Body of pancreas (tissue), 2 donors: Measurements from ENCODE around the genes DDIAS and TMEM126A.

DNA sequence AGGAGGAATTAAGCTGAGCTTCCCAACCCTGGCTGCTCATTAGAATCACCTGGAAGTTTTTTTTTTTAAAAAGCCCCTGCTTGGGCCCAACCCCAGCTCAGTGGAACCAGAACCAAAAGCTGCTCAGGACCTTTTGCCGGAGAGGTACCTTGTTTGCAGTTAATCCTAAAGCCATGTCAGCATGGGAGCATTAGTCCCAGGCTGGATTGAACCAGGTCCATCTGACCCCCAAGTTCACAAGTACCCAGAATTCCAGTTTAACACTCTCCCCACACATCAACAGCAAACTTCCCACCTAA, 243.6 kb downstream of the TENM4 start:
- PRO-cap: no peak
- RAMPAGE, long total RNA, 2 experiments: no peak in any of the 2 experiments

DNA sequence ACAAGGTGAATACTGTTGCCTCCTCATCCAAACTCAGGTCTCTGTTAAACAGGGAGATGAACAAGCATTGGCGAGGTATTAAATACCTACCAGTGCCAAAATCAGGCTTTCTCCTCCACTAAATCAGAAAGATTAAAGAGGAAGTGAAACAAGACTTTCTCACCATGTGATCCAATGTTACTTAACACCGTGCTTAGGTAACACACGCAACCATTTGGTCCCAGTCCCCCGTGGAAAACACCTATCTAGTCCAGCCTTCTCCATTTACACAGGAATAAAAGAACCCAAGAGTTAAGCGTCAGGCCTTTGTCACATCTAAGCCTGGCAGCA, 34.5 kb downstream of the TENM4 start:
- PRO-cap: no peak
- RAMPAGE, long total RNA, 2 experiments: no peak in any of the 2 experiments

DNA sequence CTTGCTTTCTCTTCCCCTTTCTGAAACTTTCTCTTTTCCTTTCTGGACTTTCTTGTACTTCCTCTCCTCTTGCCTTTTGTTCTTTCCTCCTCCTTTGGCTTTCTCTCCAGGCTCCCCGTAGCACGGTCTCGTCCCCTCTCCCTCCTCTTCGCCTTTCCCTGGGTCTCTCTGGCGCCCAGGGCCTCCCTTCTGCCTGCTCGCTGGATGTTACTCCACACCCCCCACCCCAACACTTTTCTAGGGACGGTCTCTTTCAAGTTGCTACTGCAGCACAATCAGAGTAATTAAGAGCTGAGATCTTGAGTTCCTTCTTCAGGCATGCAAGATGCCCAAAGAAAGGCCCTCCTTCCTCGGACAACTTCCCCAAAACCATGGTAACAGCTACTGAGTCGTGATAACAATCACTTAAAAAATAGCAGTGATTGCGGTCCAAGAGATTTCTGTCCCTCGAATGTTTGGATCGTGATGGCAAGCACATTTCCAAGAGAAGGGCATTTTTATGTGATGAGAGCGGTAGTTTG, 546 bp upstream of the TENM4 start:
- PRO-cap: no peak
- RAMPAGE, long total RNA, 2 experiments: no peak in any of the 2 experiments

DNA sequence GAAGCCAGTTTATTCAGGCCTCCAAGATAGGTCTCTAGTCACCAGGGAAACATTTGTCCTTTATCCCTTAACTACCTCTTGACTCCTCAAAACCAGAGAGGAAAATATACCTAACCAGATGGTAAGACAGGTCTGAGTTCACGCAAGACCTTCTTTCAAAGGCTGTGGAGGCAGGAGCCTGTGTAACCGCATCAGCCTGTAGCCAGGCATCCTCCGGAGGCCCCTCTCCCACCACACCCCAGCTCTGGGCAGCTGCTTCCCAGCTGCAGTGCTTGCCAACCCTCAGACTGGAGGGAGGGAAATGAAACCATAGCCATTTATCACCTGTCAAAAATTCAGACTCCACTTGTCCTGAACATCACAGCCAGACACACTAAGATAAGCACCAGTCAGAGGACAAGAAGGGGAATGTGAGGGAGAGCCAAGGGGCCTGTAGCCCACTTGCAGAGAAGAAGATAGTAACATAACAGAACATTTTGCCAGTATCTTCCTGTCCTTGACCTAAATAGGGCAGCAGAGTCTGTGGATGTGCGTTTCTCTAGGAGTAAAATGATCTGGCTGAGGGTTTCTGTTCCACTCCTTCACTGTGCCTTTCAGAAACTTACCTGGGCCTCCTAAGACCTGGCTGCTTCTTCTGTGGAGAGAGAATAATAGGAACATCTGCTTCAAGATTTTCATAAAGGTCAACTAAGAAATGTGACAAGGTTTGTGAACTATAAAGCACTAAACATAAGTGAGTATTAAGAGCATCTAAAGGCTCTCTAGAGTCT, 57.5 kb upstream of the FAM181B start:
- PRO-cap: no peak
- RAMPAGE, long total RNA, 2 experiments: no peak in any of the 2 experiments

GRCh38 chr11:82901238-82901949, at the start of gene DDIAS:
DDIAS (plus strand) TSS chr11:82901736.
- PRO-cap: unidirectional peak, minus-strand start at chr11:82901338; bidirectional peak, plus-strand start at chr11:82901736, minus-strand start at chr11:82901601
- RAMPAGE, long total RNA, 2 experiments: no peak in any of the 2 experiments

DNA sequence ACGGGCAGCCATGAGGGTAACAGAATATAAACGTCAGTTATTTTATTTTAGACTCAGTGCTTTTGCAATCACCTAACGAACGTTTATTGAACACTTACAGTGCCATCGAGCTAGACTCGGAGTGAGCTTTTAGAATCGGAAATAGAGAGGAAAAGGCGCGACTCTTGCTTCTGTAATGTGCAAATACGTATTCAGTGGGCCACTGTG, 317 bp downstream of the DDIAS start:
- PRO-cap: no peak
- RAMPAGE, long total RNA, 2 experiments: no peak in any of the 2 experiments

GRCh38 chr11:82922418-82923203, 21.1 kb downstream of the DDIAS start:
- PRO-cap: no peak
- RAMPAGE, long total RNA, 2 experiments: no peak in any of the 2 experiments

DNA sequence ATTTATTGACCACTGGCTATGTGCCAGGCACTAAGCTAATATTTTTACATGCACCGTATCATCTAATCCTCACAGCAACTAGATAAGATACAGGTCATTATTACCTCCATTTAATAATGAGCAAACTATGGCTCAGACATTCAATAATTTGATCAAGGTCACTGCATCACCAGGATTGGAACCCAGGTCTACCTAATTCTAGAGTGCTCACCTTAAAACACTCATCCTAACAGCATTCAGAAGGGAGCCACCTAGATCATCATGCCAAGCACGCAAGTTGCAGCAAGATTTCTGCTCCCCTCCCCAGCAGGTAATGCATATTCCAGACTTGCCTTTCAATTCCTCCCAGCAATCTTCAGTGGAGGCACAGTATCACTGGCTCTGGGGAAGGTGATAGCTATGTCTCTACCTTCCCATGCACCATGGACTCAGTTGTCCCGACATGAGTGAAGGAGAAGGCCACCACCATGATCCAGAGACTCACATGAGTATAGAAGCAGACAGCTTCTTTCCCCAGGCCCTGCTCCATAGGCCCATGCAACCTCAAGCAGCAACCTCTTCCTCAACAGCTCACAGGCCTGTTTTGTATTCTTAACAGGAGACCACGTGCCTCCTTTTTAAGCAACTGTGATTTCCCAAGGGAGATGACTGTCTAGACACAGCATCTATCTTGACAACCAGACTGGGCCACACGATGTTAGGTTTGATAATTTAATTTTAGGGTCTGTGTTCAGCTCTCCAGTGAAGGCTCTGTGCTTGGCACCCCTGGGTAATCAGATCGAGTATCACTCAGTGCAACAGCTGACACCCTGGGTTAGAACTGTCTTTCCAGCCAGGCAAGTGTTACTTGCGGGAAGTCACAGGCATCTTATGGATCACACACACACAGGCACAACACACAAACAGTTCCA, 36.4 kb downstream of the RAB30 start:
- PRO-cap: no peak
- RAMPAGE, long total RNA, 2 experiments: no peak in any of the 2 experiments

GRCh38 chr11:83132320-83132744, 24.6 kb upstream of the PCF11 start:
- PRO-cap: no peak
- RAMPAGE, long total RNA, 2 experiments: no peak in any of the 2 experiments

GRCh38 chr11:83852457-83853247, 566.5 kb upstream of the CCDC90B start:
- PRO-cap: no peak
- RAMPAGE, long total RNA, 2 experiments: no peak in any of the 2 experiments

- PRO-cap: no peak
- RAMPAGE, long total RNA, 2 experiments: no peak in any of the 2 experiments
These were observed 1151.4 kb upstream of the CCDC90B start for GRCh38 chr11:84437399-84438055.

DNA sequence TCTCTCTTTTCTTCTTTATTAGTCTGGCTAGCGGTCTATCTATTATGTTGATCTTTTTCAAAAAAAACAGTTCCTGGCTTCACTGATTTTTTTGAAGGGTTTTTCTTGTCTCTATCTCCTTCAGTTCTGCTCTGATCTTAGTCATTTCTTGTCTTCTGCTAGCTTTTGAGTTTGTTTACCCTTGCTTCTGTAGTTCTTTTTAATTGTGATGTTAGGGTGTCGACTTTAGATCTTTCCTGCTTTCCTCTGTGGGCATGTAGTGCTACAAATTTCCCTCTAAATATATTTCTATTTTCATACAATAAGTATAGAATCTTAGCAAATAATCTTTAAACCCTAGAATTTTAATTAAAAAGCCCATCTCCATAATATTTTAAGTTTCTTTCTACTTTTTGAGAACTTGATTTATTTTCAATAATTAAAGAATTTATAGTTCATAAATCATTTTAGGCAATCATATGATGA, 620.5 kb downstream of the DLG2 start:
- PRO-cap: no peak
- RAMPAGE, long total RNA, 2 experiments: no peak in any of the 2 experiments

GRCh38 chr11:85647702-85648704, at the start of gene TMEM126A:
TMEM126A (plus strand) TSS chr11:85647967.
- PRO-cap: bidirectional peak, plus-strand start at chr11:85648017, minus-strand start at chr11:85647895
- RAMPAGE, long total RNA, 2 experiments: start-site peak on the plus strand in 1 of 2 experiments, at chr11:85647965-85647984 at its widest, 65 reads per replicate

DNA sequence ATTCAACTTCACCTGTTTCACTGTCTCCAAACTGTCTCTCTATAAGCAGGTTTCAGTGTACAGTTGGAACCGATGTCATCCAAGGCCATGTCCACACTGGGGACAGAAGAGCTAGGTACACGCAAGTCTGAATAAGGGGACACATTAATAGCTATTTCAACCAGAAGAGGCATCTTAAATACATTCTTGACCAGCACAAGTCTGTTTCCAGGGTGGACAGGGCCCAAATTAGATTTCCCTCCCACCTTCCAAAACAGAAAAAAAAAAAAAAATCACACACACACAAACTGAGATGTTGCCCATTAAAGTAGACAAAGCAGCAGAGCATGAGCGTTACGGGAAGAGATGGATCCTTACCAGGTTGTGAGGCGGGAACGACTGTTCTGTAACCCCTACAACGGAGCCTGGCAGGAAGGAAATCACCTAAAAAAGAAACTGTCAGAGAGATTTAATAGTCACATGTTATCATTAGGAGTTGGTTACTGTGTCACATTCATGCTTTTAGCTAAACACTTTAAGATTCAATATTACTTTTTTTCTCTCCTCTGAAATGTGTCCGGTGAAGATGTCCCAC, 1.7 kb downstream of the CREBZF start:
- PRO-cap: no peak
- RAMPAGE, long total RNA, 2 experiments: no peak in any of the 2 experiments

DNA sequence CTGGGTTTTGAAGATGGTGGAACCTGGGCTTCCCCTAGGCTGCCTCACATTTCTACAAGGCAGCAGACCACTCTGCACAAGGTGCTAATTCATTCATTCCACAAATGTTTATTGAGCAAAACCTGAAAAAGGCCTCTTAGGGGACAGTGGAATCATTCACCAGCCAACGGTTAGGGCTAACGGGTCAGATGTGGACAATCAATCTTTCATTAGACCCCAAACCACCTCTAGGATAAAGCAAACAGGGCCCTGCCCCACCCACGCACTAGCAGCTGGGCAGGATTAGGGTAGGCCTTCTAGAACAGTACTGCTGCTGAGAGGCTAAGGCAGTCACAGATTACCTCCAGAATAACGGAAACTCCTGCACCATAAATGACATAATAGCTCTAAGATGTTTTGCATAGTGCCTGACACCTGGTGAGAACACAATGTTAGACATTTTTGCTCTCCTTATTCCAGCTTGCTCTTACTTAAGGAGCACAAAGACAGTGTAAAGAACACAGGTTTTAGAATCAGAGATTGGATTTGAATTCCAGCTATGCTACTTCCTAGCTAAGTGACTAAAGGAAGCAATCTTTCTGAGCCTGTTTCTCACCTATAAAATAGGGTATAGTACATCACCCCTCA, 1.8 kb downstream of the SYTL2 start:
- PRO-cap: no peak
- RAMPAGE, long total RNA, 2 experiments: no peak in any of the 2 experiments

DNA sequence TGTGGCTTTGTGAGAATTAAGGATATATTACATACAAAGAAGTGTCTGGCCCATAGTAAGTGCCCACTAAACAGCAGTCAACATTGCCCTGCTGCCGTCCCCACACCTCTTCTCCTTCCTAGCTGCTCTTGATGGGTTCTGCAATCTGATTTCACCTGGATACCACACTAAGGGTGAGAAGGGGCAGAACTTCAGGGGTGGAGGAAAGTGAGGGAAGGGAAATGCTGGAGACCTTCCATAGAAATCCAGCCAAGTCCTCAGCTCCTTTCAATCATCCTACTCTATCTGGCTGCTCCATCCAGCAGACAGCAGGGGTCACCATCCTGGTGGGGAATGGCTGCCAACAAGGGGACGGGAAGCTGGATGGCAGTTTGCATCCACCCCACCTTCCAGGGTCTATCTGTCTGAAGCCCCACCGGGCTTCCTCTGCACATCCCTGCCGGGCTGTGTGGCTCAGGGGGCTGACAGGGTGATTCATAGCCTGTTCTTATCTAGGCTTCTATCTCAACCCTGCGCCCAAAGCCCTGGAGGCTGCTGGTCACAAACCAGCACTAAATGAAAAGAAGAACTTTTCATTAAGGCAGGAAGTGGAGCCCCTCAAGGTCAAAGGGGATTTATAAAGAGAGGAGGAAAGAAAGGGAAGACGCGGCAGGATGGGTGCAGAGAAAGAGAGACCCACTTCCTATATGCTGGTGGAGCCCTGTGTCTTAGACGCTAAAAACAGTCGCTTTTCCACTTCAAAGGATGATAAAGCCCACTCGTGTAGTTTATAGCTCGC, 1.1 kb downstream of the SYTL2 start:
- PRO-cap: no peak
- RAMPAGE, long total RNA, 2 experiments: no peak in any of the 2 experiments

DNA sequence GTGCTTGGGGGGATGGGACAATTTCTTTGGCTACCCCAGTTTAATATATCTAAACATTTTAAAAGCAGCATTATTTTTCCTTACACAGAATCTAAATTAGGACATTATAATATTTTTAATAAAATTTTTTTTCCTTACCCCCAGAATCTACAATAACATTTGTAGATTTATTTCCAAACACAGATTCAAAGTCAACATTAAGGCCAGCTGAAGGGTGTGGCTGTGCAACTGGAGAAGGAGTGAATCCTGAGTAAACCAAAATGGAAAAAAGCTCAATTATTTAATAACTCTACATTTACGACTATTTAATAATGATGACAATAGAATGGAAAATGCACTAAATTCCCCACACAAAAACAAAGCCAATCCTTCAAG, 85.2 kb downstream of the PICALM start:
- PRO-cap: no peak
- RAMPAGE, long total RNA, 2 experiments: no peak in any of the 2 experiments

DNA sequence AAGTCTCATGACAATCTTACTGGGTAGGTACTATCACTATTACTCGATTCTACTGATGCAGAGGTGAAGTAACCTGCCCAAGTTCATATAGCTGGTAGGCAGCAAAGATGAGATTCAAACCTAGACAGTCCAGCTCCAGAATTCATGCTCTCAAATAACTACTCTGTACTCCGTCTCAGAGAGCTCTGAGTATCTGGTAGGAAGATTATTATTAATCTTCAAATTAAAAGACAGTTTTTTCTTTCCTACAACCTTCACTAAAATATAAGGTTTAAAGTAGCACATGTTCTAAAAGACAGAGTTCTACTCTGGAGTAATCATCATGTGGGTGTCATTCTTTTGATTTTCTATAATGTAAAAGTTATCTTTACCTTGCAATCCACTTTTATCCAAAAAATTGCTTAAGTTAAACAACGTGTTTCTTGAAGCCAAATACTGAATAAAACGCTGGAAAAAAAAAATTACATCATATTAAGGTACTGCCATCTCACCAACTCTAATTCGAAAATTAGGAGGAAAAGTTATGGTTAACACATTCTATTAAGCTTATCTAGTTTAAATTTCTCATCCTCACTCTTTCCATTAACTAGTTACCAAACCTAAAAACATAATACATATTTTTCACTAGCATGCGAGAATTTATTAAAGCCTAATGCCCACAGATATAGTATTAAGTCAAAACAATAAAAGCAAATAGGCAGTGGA, 42.8 kb downstream of the PICALM start:
- PRO-cap: no peak
- RAMPAGE, long total RNA, 2 experiments: no peak in any of the 2 experiments

DNA sequence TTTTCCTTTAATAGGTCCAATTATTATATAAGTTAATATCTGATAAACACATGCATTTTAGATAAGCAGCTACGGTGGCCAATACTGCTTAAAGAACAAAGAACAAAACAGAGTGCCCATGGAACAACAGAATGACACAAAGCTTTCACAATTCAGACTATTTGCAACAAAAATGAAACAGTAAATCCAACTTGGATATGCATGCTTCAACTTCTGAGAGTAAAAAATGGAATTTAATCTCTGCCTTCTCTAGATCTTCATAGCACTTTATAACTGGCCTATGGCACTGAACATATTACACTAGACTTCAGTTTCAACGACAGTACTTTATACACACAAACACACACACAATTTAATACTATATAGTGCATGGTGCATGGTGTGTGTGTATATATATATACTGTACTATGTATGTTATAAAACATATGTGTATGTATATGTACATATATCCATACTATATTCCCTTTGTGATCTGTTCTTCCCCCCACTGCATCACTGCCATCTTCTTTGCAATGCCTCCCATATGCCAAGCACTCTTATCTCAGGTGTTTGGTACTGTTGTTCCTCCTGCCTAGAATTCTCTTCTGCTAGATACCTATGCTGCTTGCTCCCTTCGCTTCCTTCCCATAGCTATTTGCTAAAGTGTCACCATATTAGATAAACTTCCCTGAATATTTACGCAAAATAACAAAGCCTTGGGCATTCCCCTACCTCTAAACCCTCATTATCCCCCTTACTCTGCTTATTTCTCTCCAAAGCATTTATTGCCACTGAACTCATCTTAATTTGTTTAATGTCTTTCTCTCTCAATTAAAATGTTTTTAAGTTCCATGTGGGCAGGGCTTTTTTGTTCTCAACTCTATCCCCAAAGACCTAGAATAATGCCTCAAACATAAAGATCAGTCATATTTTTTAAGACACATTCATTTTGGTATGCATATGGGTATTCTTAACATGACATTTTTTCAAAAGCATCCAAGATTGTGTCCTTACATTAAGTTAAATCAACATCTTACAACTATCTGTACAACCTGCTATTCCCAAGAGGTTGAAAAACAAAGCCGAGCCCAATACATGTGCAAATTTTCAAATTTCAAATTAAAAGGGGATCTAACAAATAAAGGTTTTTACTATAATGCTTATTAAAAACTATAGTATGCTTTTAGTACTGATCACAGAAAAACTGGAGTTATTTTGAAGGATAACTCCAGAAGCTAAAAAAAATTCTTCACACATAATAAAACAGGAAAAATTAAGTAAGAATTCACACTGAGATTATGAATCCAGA, 35.5 kb downstream of the PICALM start:
- PRO-cap: no peak
- RAMPAGE, long total RNA, 2 experiments: no peak in any of the 2 experiments

GRCh38 chr11:86054211-86054885, 14.5 kb downstream of the PICALM start:
- PRO-cap: no peak
- RAMPAGE, long total RNA, 2 experiments: no peak in any of the 2 experiments